ENCODE measurements around the genes CFAP300, MMP13 and CARD18.

DNA sequence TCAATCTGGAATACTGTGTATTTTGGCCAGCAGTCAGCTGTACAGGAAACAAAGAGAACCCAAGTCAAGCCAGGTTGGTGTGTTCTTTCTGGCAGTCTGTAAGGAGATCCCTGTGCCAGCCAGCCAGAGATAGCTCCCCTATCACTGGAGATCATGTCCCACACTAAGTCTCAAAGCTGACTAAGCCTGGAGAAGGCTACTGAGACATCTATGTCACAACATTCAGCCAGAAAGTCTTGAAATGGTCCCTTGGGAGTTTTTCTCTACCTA, 142.0 kb downstream of the TRPC6 start:
- CAGE, long polyA plus RNA = no peak

DNA sequence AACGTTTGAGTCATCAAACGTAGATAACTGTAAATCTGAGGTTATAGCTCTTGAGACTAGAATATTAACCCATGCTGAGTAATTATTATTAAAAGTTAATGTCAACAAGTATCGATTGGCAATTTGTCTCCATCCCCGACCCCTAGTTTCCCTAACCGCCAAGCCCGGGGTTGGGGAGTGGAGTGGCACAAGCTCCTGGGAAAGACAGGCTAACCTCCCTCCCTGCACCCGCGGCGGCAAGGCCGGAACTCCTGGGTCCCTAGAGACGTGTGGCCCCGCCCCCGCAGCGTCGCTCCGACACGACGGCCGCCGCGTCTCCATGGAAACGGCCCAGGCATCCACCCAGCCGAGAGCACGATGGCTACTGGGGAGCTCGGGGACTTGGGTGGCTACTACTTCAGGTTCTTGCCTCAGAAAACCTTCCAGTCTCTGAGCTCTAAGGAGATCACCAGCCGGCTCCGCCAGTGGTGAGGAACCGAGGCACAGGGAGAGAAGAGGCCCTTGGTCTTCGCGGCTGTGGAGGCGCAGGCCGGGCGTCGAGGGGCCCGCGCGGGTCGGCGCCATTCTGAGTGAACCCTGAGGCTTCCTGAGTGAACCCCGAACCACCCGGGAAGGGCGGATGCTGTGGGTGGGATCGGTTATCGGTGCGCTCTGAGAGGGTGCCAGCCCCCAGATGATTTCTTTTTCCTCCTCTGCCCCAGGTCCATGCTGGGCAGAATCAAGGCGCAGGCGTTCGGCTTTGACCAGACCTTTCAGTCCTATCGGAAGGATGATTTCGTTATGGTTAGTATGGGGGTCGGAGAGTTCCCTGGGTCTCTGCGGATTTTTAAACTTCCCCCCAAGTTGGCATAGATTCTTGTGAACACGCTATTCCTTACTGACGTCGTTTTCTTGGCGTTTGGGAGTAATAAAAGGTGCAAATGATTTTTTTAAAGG, at the start of gene CFAP300:
Gene CFAP300 (plus strand): TSS at position 324 of the 936 bp plus-strand sequence.
- CAGE, long polyA plus RNA = no peak
- RRBS = 2% methylated on average over 21 of the region's 56 CpGs

GRCh38 chr11:102111808-102112472, 1.7 kb downstream of the YAP1 start:
- CAGE, long polyA plus RNA = no peak
- RRBS = no CpG with 5 or more reads among the region's 20 CpGs

GRCh38 chr11:102172163-102173186, 62.2 kb downstream of the YAP1 start:
- CAGE, long polyA plus RNA = no peak
- RRBS = no CpG with 5 or more reads among the region's 8 CpGs

DNA sequence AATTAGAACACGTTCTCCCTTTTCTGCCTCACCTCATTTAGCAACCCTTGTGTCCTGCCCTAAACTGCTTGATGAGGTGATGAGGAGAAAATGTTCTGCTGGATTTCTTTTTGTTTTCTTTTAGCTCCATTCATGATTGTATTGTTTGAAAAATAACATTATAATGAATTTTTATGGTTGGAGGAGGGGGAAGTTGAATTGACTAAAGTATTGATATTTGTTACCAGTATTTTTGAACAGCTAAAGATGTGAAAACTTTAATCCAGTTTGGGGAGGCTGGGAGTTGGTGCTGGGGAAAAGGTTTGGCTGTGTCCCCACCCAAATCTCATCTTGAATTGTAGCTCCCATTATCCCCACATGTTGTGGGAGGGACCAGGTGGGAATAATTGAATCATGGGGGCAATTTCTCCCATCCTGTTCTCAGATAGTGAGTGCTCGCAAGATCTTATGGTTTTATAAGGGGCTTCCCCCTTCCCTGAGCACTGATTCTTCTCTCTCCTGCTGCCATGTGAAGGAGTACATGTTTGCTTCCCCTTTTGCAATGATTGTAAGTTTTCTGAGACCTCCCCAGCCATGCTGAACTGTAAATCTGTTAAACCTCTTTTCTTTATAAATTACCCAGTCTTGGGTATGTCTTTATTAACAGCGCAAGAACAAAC, 85.1 kb downstream of the YAP1 start:
- CAGE, long polyA plus RNA = no peak
- RRBS = no CpG with 5 or more reads among the region's 3 CpGs

- CAGE, long polyA plus RNA = no peak
- RRBS = no CpG with 5 or more reads among the region's 3 CpGs
Observed at GRCh38 chr11:102220412-102220893, 96.8 kb upstream of the BIRC3 start.

- CAGE, long polyA plus RNA = no peak
- RRBS = under 1% methylated on average over 11 of the region's 44 CpGs
Observed at GRCh38 chr11:102268082-102269252, 48.8 kb upstream of the BIRC3 start.

DNA sequence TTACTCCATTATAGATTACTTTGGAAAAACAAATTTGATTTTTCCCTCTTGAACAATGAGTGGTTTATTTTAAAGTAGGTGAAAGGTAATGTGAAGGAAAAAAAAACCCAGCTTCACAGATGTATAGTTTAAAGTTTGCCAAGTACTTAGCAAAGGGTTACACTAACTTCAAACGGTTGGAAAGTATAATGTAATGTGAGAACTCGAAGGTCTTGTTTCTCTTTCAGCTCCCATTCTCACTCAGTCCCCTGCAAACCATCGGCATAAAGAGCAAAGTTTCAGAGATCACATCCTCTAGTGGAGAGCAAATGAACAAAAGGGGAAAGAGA, 37.7 kb upstream of the BIRC3 start:
- CAGE, long polyA plus RNA = no peak
- RRBS = no CpG with 5 or more reads among the region's 3 CpGs

DNA sequence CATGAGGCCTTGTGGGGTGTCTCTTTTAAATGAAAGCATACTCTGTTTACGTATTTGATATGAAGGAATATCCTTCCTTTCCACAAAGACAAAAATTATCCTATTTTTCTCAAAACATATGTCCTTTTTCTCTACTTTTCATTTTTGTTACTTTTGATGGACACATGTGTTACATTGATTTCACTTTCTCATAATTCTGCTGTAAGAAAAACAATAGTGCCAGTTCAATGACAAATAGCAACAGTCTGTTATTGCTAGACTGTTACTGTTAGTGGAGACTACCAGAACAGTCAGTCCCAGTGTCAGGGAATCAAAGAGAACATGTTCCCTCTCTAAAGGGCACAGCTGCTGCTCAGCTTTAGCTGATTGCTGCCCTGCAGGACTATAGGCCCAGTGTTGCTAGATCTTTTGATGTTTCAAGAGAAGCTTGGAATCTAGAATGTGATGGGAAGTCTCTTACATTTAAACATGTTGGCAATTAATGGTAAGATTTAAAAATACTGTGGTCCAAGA, 3.3 kb downstream of the BIRC3 start:
- CAGE, long polyA plus RNA = no peak
- RRBS = no CpG with 5 or more reads among the region's 1 CpG

GRCh38 chr11:102449887-102450347, 2.6 kb downstream of the TMEM123 start:
- CAGE, long polyA plus RNA = no peak
- RRBS = no CpG with 5 or more reads among the region's 4 CpGs

DNA sequence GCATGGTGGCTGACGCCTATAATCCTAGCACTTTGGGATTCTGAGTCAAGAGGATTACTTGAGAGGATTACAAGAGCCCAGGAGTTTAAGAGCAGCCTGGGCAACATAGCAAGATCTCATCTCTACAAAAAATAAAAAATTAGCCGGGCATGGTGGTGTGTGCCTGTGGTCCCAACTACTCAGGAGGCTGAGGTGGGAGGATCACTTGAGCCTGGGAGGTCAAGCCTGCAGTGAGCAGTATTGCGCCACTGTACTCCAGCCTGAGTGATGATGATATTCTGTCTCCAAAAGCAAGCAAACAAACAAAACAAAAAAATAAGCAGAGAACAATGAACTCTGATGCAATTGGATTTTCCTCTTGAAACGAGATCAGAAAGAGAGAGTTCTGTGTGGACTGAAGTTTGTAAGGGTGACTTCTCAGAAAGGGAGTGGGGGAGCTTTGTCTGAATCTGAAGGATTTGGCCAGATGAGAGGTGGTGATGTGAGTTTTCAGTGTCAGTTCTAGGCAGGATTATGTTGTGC, 5.9 kb upstream of the TMEM123 start:
- CAGE, long polyA plus RNA = no peak
- RRBS = no CpG with 5 or more reads among the region's 4 CpGs

- CAGE, long polyA plus RNA = no peak
- RRBS = no CpG with 5 or more reads among the region's 7 CpGs
Observed at GRCh38 chr11:102560258-102561255, 30.0 kb upstream of the MMP7 start.

GRCh38 chr11:102955498-102955841, at the start of gene MMP13:
Gene MMP13 (minus strand): TSS chr11:102955732.
- CAGE, long polyA plus RNA = no peak
- RRBS = no CpG with 5 or more reads among the region's 5 CpGs

DNA sequence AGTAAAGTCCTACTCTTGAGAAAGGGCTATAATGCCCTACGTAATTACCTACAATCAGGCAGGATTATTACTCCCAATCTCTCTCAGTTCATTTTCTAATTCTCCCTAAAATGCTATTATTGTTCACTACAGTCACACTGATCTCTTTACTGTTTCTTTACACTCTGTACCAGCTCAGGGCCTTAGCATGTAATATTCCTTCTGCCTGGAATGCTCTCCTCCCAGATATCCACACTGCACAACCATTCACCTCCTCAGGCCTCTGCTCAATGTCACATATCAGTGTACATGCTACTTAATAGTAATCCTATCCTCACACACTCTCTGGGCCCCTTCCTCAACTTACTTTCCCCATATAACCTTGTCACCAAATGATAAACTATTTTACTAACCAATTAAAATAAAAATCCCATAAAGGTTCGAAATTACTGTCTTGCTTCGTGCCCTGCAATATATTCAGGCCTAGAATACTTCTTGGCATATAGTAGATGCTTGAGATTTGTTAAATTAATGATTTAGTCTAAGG, 35.7 kb downstream of the DCUN1D5 start:
- CAGE, long polyA plus RNA = no peak
- RRBS = no CpG with 5 or more reads among the region's 3 CpGs

- CAGE, long polyA plus RNA = no peak
- RRBS = no CpG with 5 or more reads among the region's 1 CpG
Observed at GRCh38 chr11:104413963-104414271, 250.0 kb upstream of the PDGFD start.

GRCh38 chr11:104859379-104859771, 109.0 kb downstream of the CASP4 start:
- CAGE, long polyA plus RNA = no peak
- RRBS = no CpG with 5 or more reads among the region's 4 CpGs

- CAGE, long polyA plus RNA = no peak
- RRBS = no CpG with 5 or more reads among the region's 4 CpGs
Observed at GRCh38 chr11:105033180-105033894, 1.6 kb downstream of the CASP1 start.

- CAGE, long polyA plus RNA = no peak
- RRBS = no CpG with 5 or more reads among the region's 1 CpG
Observed at GRCh38 chr11:105044091-105044381, 1.1 kb downstream of the CARD16 start.

GRCh38 chr11:105139562-105139965, at the start of gene CARD18:
Gene CARD18 (minus strand): TSS chr11:105139769.
- CAGE, long polyA plus RNA = no peak
- RRBS = no CpG with 5 or more reads among the region's 2 CpGs

DNA sequence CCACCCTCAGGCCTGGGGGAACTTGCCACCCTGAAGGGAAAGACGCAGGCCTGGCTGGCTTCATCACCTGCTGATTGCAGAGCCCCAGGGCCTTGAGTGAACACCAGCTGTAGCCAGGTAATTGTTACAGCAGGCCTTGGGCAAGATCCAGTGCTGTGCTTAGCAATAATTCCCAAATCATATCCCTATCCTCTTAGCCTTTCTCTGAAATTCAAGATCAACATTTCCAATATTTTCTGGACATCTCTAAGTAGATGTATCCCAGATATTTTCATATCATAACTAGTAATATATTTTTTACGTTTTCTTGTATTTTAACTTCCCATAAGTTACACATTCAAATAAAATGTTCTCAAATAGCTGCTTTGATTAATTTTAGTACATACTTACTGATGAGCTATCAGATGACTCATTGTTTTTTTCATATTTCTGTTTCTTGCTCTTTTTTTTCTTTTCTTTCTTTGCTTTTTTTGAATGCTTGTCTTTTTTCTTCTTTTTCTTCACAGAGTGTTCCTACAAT, 3.5 kb downstream of the CWF19L2 start:
- CAGE, long polyA plus RNA = no peak
- RRBS = no CpG with 5 or more reads among the region's 2 CpGs

Data from mammary epithelial cell (primary cell).